ENCODE measurements around the gene CAPNS2.

- PRO-cap: no peak
Observed at GRCh38 chr16:54421923-54422581, 135.5 kb upstream of the IRX3 start.

DNA sequence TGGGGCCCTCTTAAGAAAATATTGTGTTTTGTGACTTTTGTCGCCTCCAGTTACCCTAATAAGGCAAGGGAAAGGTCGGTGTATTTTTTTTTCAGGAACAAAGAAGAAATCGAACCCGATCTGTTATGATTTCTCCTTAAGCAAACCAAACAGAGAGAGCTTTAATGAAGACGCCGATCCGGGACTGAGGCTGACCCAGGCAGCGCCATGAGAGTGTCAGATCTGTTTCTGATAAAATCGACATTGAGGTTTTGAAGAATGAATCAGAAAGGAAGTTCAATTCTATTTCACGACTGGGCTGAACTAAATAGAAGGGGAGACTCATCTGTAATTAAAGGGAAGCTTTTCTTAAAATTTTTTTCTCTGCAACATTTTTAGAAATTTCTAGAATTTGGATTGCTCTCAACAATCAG is 144.7 kb upstream of the IRX3 start:
- PRO-cap: no peak

DNA sequence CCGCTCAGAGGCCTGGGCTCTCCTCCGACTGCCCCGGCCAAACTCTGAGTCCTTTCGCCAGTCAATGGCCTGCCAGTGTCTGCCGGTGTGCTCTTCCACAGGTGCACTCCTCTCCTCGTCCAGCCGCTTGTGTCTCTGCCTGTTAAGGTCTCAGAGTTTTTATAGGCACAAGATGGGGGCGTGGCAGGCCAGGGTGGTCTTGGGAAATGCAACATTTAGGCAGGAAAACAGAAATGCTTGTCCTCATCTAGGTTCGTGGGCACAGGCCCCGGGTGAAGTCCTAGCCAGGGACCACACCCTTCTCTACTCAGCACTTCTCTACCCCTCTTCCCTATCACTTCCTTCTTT is 170.4 kb upstream of the IRX3 start:
- PRO-cap: unidirectional peak, minus-strand start at position 134 of the sequence

DNA sequence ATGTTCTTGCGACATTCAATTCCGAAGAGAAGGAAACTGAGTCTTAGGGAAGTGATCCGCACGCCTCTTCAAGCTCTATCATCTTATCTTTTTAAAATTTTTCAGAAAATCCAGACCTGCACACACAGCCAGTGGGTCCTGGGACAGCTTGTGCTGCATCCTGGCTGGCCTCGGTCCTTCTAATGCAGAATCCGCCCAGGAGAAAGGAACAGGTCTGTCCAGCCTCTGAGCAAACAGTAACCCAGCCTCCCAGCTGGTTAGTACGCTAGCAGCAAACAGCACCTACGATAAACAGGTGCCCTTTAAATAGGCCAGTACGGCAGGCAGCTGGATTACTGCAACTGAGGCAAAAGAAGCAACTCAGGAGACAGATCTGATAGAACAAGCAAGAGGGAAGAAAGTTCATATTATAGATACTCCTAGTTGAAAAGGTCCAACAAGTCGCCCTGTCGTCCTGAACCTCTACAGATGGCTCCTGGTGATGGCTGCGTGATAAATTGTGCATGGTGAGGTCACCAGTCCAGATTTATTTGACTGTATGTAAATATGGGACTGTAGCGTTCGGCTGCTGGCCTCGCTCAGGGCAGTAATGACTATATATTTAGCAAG is 254.3 kb upstream of the IRX3 start:
- PRO-cap: no peak

DNA sequence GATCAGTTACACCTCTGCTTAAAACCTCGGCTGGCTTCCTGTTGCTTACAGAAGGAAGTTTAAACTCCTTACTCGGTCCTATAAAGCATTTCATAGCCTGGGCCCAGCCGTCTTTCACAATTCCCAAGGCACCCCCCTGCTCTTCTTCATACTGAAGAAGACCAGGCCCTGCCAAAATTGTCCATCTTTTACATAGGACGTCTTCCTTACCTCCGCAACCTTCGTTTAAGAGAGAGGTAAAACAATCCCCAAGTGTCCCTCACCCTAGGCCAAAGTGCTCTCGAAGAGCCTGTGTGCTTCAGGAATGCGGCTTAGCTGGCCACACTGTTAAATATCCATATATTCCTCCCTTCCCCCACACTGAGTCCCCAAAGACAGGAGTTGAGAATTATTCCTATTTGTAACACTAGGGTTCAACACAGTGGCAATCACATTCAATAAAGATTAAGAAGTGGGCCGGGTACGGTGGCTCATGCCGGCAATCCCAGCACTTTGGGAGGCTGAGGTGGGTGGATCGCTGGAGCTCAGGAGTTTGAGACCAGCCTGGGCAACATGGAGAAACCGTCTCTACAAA is 112.5 kb upstream of the IRX5 start:
- PRO-cap: no peak

- PRO-cap: no peak
Observed at GRCh38 chr16:54927738-54927915, 3.0 kb upstream of the IRX5 start.

GRCh38 chr16:55271990-55272656 is 51.9 kb upstream of the IRX6 start:
- PRO-cap: no peak

DNA sequence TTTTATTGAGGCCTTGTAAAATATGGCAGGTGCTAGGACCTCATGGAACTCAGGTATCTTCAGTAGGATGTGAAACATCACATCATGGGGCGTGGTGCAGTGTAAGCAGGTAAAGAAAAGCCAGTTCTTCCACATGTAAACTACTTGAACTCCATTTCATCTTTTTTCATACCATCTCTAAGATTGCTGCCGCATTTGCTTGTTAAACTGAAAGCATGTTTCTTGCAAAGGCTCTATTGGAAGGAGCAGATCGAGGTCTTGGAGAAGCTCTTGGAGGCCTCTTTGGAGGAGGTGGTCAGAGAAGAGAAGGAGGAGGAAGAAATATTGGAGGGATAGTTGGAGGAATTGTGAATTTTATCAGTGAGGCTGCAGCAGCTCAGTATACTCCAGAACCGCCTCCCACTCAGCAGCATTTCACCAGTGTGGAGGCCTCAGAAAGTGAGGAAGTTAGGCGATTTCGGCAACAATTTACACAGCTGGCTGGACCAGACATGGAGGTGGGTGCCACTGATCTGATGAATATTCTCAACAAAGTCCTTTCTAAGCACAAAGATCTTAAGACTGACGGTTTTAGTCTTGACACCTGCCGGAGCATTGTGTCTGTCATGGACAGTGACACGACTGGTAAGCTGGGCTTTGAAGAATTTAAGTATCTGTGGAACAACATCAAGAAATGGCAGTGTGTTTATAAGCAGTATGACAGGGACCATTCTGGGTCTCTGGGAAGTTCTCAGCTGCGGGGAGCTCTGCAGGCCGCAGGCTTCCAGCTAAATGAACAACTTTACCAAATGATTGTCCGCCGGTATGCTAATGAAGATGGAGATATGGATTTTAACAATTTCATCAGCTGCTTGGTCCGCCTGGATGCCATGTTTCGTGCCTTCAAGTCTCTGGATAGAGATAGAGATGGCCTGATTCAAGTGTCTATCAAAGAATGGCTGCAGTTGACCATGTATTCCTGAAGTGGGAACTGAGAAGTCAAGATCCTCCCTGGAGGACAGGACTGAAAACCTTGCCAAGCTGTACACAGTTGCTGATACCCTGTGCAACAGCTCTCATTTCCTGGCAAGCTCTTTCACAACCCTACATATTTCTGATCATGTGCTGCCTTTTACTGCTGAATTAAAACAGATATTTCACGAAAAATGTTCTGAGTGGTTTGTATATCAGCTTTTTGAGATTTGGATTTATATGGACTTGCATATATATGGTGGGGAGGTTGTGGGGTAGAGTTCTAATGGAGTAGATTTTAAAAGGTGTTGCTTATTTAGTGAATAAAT is at the start of gene CAPNS2:
Gene CAPNS2 (plus strand): TSS at position 143 of the 1,280 bp plus-strand sequence.
- PRO-cap: no peak

GRCh38 chr16:55944419-55944882 is 69.3 kb upstream of the CES5A start:
- PRO-cap: no peak

DNA sequence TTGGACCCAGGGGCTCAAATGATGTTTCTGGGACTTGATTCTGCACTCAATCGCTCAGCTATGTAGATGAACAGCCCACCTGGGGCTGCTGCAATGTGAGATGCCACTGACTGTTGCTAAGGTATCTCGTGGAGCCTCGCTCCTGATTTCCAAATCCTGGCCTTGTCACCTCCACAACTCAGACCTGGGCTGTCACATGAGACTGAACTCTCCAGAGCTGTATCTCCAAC is 79.5 kb downstream of the GNAO1 start:
- PRO-cap: no peak

DNA sequence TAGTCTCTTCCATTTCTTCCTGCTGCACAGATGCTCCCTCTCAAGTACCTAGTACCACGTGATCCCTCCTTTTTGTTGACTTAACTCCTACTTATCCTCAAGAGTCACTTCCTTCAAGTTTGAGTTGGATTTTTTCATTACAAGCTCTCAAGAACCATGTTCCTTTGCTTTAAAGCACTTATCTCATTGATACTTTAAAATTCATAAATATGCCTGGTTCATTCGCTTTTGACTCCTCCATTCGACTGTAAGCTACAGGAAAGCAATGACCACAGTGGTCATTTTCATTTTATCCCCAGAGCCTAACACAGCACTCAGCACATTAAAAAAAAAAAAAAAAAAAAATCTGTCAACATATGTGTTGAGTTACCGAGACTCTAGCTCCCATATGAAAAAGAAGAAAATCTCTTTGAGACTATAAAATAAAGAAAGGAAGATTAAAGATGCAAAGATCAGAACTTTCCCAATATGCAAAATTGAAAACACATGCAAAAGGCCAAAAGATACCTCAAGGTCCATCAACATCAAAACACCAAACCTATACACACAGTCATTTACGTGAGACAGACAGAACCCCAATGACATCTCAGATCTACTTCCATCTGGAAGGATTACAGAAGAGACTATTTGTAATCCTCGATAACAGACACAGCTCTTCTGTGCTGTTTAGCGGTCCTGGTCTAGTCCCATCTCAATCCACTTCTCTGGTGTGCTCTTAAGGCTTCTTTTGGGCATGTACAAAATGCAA is 24.6 kb downstream of the AMFR start:
- PRO-cap: no peak

- PRO-cap: no peak
Observed at GRCh38 chr16:56670025-56670544, 471 bp downstream of the MT1H start.

- PRO-cap: no peak
Observed at GRCh38 chr16:56743545-56744303, 13.8 kb downstream of the NUP93 start.

- PRO-cap: no peak
Observed at GRCh38 chr16:56848309-56848952, 16.6 kb upstream of the SLC12A3 start.

GRCh38 chr16:56848953-56849264 is 16.1 kb upstream of the SLC12A3 start:
- PRO-cap: no peak

GRCh38 chr16:56872800-56873284 is 7.8 kb downstream of the SLC12A3 start:
- PRO-cap: no peak

- PRO-cap: no peak
Observed at GRCh38 chr16:56967822-56968201, 6.1 kb downstream of the CETP start.

- PRO-cap: no peak
Observed at GRCh38 chr16:56989722-56990454, 531 bp downstream of the NLRC5 start.

GRCh38 chr16:57039128-57039885 is 50.0 kb downstream of the NLRC5 start:
- PRO-cap: no peak

DNA sequence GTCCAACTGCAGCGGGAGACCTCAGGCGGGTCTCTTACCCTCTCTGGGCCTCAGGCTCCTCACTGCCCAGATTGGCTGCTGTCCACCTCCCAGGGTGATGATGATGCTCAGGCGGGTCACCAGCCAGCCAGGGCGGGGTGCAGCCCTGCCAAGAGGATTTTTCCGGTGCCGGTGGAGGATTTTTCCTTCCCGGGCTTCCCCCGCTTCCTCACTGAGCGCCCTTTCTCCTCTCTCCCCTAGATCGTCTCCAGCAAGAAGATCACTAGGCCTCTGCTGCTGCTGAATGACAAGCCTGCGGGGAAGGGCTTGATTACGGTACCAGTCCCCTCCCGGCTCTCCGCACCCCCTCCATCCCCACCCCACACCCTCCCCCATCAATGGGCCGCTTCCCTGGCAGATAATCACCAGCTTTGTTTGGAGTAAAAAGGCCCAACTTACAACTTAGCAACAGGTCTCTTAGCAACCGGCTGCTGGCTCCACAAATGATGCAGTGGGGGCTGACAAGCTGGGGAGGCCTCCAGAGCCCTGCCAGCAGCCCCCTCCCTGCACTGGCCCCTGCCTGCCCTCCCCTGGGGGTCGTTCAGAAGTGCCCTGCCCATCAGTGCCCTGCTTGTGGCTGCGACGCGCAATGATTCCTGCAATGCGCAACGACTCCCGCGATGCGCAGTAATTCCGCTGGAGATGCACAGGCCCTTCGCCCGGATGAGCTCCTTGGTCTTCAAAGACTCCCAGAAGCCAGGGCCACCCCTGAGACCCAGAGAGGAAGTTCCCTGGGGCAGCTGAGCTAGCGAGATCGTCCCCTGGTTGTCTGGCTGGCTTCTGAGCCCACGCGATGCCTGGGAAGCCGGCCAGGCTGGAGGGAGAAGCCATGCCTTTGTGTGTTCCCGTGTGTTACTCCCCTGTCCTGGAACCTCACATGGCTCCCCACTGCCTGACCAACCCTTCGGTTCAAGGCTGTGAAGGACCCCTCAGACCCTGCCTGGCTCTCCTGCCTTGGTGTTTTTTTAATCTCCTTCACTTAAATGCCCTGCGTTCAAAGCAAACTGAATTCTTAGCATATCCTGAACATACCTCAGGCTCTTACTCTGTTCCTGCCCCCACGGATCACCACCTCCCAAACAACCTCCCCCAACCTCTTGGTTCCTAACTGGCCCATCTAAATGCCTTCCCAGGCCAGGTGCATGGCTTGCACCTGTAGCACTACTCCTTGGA is 23.3 kb downstream of the CPNE2 start:
- PRO-cap: no peak

Measured in endodermal cell (in vitro differentiated cells).